ENCODE measurements around a stretch of chr12.

GRCh38 chr12:42097724-42098610 is 46.7 kb downstream of the GXYLT1 start:
- PRO-cap = no peak
- RAMPAGE, long total RNA = no peak

- PRO-cap = no peak
- RAMPAGE, long total RNA = no peak
Observed at GRCh38 chr12:42422162-42422680, 96.3 kb downstream of the PPHLN1 start.

DNA sequence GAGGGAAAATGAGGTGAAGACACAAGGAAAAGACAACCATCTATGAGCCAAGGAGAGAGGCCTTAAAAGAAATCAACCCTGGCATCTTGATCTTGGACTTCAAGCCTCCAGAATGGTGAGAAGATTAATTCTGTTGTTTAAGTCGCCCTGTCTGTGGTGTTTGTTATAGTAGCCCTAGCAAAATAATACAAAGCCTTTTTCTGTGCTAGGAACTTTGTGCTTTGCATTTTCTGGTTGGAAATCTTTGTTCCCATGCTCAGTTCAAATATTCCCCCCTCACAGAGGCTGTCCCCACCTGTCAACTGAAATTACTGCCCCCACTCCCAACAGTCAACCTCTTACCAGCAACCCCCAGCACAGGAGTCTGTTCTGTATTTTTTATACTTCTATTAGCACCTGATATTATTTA is 62.9 kb upstream of the PRICKLE1 start:
- PRO-cap = no peak
- RAMPAGE, long total RNA = no peak

GRCh38 chr12:43936348-43937216 is 100.7 kb downstream of the TMEM117 start:
- PRO-cap = no peak
- RAMPAGE, long total RNA = no peak

- PRO-cap = no peak
- RAMPAGE, long total RNA = no peak
Observed at GRCh38 chr12:43964735-43965438, 129.0 kb downstream of the TMEM117 start.

DNA sequence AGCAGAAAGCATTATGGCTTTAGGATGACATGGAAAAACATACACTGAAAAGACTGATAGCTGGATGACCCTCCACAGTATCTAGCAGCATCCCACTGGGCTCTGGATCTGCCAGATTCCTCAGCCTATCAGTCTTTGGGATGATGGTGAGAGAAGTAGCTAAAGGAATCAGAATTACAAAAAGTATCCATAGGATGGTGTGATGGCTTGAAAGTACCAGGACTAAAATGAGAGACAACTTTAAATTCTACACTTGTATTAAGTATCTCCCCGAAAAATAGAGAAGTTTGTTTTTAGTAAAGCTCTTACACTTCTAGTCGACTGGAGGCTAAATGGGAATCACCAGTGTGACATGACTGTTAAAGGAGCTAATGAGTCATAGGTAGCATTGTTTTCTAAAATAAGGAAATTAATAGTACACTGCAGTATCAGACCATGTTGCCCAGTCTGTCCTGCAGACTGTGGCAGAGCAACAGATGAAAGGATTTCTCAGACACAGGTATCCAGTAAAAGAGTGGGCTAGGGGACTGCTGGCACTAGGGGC is 140.0 kb downstream of the TMEM117 start:
- PRO-cap = no peak
- RAMPAGE, long total RNA = no peak

DNA sequence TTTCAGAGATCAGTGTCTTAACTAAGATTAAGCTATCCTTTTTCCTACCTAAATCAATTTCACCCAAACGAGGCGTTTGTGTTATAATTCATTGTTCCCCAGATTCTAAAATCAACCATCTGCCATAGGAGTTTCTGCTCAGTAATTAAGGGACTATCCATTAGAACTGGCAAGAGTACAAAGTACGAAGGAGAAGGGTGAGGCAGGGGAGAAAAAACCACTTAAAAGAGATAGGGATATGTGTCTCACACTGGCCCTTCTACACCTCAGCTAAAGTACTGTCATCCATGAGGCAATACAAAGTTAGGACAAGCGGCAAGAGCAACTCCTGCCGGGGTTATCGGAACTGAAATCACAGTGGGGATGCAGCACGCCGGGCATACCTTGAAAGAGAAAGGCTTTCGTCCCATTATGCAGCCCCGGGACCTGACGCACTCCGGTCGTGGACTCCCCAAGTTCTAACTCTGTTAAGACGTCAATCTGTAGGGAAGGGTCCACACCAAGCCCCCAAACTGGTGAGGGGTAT is 1.2 kb downstream of the NELL2 start:
- PRO-cap = no peak
- RAMPAGE, long total RNA = no peak

DNA sequence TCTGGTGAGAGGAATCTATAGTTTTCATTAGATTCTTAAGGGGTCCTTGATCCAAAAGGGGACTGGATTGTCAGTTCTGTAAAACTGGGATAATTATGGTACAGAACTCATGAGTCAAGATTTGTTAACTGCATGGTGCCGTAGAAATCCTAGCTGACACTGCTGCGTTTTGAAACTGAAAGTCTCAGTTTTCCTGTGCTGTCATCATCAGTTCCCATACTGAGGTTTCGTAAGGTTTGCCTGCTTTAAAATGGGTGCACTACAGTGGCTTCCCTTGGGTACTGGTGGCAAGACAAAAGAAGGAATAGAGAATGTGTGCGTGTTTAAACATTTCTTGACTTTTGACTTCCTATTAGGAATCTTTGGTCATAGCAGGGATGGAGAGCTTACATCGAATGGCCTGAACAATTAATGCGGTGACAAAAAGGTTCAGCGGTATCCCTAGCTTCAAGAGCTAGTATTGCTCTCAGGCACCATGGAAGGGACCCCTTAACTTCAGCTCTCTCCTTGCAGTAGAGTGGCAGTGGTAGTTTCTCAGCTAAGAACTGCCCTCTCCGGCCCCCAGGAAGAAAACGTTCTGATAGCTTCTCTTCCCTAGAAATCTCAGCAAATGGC is 28.7 kb downstream of the ANO6 start:
- PRO-cap = no peak
- RAMPAGE, long total RNA = no peak

- PRO-cap = no peak
- RAMPAGE, long total RNA = no peak
Observed at GRCh38 chr12:45260003-45260611, 44.2 kb downstream of the ANO6 start.

DNA sequence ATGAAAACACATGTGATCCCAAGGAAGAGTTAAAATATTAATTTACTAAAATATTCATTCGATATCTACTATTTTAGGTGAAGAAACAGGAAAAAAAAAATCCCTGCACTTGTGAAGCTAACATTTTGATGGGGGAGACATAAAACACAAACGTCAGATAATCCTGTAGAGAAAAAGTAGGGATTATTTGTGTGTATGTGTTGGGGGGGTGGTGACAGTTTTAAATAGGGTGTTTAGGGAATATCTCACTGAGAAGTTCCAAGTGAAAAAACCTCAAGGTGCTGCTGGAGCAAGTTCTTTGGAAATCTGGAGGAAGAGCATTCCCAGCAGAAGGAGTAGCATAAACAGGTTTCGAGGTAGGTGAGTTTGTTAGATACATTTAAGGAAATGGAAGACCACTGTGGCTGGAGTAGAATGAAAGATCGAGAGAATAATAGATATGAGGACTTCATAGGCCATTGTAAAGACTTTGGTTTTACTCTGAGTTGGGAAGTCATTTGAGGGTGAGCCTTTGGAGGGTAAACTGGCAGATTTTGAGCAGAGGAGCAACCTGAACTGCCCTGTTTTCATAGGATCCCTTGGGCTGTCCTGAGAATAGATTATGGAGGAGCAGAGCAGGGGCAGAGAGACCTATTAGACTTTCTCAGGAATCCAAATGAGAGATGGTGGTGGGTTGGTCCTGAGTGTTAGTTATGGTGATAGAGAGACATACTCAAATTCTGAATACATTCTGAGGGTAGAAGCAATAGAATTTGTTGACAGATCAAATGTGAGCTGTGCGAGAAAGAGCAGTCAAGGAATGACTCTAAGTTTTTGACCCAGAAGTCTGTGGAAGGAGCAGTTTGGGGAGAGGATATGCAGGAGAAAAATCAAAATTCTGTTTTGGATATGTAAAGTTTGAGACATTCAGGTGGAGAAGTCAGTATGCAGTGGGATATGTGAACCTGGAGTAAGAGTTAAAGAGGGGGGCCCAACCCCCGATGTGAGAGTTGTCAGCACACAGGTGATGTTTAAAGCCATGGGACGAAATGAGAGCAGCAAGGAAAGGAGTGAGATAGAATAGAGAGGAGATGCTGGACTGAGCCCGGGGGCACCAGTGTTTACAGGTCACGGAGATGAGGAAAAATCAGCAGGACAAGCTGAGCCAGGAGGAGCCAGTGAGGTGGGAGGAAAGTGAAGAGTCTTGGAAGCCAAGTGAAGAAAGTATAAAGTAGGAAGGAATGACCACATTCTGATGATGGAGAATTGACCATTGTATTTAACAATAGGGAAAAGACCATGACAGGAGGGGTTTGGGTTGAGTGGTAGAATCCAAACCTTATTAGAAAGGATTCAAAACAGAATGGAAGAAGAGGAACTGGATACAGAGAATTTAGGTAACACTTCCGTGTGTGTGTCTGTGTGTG is 91.2 kb downstream of the ANO6 start:
- PRO-cap = no peak
- RAMPAGE, long total RNA = no peak

GRCh38 chr12:45941400-45942039 is 48.9 kb downstream of the SCAF11 start:
- PRO-cap = no peak
- RAMPAGE, long total RNA = no peak

GRCh38 chr12:46177871-46178301 is 91.0 kb downstream of the SLC38A1 start:
- PRO-cap = no peak
- RAMPAGE, long total RNA = no peak

DNA sequence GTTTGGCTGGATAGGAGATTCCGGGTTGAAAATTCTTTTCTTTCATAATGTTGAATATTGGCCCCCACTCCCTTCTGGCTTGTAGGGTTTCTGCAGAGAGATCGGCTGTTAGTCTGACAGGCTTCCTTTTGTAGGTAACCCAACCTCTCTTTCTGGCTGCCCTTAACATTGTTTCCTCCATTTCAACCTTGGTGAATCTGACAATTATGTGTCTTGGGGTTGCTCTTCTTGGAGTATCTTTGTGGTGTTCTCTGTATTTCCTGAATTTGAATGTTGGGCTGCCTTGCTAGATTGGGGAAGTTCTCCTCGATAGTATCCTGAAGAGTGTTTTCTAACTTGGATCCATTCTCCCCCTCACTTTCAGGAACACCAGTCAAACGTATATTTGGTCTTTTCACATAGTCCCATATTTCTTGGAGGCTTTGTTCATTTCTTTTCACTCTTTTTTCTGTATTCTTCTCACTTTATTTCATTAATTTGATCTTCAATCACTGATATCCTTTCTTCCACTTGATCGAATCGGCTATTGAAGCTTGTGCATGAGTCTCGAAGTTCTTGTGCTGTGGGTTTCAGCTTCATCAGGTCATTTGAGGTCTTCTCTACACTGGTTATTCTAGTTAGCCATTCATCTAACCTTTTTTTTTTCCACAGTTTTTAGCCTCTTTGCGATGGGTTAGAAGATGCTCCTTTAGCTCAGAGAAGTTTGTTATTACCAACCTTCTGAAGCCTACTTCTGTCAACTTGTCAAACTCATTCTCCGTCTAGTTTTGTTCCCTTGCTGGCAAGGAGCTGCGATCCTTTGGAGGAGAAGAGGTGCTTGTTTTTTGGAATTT is 74.4 kb downstream of the SLC38A1 start:
- PRO-cap = no peak
- RAMPAGE, long total RNA = no peak

DNA sequence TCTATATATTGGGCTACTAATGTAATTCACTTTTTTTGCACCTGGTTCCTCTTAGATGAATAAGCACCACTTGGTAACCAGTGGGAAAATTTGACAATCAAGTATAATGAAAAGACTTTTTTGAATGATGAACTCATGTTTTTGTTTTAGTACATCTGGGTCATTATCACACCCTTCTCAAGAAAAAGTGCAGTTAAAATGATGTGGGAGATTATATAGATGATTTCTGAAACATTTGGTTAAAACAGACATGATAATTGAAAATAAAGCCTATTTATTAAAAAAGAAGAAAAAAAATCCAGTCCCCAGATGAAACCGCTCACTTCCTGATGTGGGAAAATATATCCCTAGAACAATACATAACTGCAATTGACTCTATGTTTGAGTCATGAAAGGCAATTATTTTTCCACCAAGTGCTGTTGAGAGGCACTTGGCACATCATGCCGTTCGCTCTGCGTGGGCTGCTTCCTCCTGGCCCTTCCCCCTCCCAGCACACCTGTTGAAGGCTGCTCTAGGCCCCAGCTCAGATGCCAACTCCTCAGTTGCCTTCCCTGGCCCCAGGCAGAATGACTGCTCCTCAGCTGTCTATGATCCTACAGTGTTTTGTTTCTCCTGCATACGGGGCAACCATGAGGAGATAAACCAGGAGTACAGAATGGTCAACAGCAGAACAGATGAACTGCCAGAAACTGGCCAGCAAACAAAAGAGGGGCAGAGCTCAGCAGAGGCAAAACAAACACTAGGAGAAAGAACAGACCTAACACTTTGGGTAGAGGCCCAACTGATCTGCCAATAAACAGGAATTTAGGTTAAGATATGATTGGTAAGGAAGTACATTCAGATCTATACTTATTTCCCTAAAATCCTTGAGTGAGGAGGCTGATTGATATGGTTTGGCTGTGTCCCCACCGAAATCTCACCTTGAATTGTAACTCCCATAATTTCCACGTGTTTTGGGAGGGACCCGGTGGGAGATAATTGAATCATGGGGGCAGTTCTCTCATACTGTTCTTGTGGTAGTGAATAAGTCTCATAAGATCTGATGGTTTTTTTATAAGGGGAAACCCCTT is 58.9 kb downstream of the SLC38A1 start:
- PRO-cap = no peak
- RAMPAGE, long total RNA = no peak

DNA sequence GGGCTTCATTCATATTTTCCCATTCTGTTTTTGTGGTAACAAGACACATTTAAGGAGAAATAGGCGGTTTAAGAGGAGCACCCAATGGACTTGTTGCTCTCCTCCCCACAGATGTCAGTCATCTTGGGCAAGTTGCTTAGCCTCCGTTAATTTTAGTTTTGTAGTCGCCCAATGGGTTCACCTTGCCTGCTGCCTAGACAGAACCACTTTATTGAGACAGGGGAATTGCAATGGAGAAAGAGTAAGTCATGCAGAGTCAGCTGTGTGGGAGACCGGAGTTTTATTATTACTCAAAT is 50.5 kb downstream of the SLC38A1 start:
- PRO-cap = no peak
- RAMPAGE, long total RNA = no peak

- PRO-cap = no peak
- RAMPAGE, long total RNA = no peak
Observed at GRCh38 chr12:46238409-46239132, 30.3 kb downstream of the SLC38A1 start.

DNA sequence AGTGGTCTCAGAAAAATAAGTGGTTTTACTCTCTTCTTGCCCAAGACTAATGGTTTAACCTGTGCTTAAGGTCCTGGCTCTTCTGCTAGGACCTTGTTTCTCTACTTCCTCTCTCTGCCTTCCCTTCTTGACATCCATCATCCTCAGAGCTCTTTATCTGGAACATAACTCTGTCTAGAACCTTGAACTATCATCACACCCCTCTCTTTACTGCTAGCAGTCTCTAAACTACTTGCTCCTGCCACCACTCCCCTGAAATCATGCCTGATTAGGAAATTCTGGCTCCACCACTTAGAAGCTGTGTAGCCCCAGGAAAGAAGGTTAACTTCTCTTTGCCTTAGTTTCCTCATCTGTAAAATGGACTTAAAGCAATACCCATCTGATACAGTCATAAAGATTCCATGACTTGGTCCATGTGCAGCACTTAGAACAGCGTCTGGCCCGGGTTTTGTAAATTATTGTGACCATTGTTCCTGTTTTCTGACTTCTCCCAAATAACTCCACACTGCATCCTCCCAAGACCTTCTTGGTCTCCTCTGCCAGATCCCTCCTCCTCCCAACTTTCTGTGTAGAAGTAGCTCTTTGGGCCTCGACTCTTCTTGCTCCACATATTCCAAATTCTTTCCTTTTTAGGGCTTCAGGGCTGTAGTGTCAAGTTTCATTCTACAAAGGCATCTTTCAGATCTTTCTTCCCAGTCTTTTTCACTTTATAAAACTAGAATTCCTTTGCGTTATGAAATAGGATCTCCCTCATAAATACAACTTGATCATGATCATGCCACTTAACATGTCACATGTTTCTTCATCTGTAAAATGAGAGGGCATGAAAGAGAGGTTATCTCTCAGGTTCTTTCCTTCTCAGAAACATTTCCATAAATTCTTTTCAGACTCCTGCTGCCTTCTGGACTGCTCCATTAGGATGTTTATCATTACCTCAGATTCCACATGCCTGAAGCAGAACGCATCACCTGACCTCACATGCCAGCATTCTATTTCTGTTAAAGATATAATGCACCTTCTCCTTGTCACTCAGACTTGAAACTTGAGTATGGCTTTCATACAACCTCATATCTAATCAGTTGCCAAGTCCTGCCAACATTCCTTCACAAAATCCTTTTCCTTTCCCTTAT is 8.8 kb downstream of the SLC38A1 start:
- PRO-cap = no peak
- RAMPAGE, long total RNA = no peak

GRCh38 chr12:46365551-46365874 is 7.1 kb downstream of the SLC38A2 start:
- PRO-cap = no peak
- RAMPAGE, long total RNA = no peak

- PRO-cap = no peak
- RAMPAGE, long total RNA = no peak
Observed at GRCh38 chr12:46365875-46366769, 6.5 kb downstream of the SLC38A2 start.

GRCh38 chr12:46370149-46370719 is 2.3 kb downstream of the SLC38A2 start:
- PRO-cap = no peak
- RAMPAGE, long total RNA = no peak